Temporal lobe (tissue), 2 donors: ENCODE data around the genes SCN2B, TTC36 and UPK2.

- RAMPAGE, long total RNA: no peak
Measured at GRCh38 chr11:118110906-118111952, 24.5 kb upstream of the SMIM35 start.

DNA sequence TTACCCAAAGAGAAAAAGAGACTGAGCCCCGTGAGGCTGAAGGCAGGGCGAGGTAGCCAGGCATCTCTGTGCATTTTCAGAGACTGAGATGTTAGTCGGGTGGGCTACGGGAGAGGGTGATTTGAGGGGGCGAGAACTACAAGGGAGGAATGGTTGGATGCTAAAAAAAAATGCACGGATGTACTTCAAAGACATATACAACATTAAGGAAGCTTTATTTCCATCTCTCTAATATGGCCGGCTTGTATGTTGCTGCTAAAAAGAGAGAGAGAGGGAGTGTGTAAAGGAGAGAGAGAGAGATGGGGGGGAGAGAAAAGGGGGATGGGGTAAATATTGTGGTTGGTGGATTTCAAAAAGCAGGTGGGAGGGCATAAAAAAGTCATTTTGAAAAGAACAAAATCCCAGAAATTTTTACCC lies at the start of gene SCN2B:
Gene SCN2B, minus strand, starts transcription at position 282 of the 417 bp plus-strand sequence.
- RAMPAGE, long total RNA: no peak

DNA sequence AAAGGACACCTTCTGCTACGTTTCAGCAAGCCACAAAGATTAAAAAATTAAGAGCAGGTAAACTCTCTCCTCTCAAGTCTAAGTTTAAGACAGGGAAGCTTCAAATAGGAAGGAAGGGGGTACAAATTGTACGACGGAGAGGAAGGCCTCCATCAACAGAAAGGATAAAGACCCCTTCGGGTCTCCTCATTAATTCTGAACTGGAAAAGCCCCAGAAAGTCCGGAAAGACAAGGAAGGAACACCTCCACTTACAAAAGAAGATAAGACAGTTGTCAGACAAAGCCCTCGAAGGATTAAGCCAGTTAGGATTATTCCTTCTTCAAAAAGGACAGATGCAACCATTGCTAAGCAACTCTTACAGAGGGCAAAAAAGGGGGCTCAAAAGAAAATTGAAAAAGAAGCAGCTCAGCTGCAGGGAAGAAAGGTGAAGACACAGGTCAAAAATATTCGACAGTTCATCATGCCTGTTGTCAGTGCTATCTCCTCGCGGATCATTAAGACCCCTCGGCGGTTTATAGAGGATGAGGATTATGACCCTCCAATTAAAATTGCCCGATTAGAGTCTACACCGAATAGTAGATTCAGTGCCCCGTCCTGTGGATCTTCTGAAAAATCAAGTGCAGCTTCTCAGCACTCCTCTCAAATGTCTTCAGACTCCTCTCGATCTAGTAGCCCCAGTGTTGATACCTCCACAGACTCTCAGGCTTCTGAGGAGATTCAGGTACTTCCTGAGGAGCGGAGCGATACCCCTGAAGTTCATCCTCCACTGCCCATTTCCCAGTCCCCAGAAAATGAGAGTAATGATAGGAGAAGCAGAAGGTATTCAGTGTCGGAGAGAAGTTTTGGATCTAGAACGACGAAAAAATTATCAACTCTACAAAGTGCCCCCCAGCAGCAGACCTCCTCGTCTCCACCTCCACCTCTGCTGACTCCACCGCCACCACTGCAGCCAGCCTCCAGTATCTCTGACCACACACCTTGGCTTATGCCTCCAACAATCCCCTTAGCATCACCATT lies 35.9 kb downstream of the KMT2A start:
- RAMPAGE, long total RNA: no peak

- RAMPAGE, long total RNA: no peak
Measured at GRCh38 chr11:118526966-118528089, at the start of gene TTC36. Gene TTC36, plus strand, starts transcription at chr11:118527474.

GRCh38 chr11:118532692-118533408 lies 1.9 kb downstream of the TMEM25 start:
- RAMPAGE, long total RNA: no peak

- RAMPAGE, long total RNA: no peak
Measured at GRCh38 chr11:118580859-118581446, 8.7 kb downstream of the ARCN1 start.

- RAMPAGE, long total RNA: no peak
Measured at GRCh38 chr11:118630919-118631703, 23.7 kb downstream of the PHLDB1 start.

- RAMPAGE, long total RNA: no peak
Measured at GRCh38 chr11:118634249-118634737, 26.9 kb downstream of the PHLDB1 start.

GRCh38 chr11:118715098-118716111 lies 36.0 kb upstream of the TREH start:
- RAMPAGE, long total RNA: no peak

DNA sequence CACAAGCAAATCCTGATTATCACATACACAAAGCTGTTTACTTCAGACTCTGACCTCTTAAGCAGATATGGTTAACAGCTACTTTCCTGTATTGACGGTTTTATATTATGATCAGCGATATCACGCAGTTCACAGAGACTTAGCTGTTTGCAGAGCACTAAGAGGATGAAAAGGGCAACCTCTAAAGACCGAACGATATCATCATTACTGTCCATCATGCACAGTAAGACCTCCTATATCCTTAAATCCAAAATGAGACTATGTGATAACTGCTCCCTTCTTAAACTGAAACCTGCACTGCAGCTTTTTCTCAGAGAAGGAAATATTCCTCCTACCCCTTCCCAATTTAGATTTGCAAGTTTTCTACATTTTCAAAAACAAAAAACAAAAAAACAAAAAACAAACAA lies 1.4 kb downstream of the DDX6 start:
- RAMPAGE, long total RNA: no peak

- RAMPAGE, long total RNA: no peak
Measured at GRCh38 chr11:118841284-118841739, 42.4 kb upstream of the CXCR5 start.

DNA sequence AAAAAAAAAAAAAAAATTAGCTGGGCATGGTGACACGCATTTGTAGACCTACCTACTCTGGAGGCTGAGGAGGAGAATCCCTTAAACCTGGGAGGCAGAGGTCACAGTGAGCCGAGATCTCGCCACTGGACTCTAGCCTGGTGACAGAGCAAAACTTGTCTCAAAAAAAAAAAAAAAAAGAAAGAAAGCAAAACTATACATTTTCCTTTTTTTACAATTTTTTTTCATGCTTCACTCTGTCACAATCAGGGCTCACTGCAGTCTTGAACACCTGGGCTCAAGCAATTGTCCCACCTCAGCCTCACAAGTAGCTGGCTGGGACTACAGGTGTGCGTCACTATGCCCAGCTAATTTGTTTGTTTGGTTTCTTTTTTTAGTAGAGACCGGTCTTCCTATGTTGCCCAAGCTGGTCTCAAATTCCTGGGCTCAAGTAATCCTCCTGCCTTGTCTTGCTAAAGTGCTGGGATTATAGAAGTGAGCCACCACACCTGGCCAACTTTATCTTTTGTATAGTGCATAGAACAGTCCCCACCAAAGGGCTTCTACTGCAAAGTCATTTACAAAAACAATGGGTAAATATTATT lies 15.1 kb upstream of the CXCR5 start:
- RAMPAGE, long total RNA: no peak

GRCh38 chr11:118870100-118871264 lies 13.2 kb upstream of the CXCR5 start:
- RAMPAGE, long total RNA: no peak

DNA sequence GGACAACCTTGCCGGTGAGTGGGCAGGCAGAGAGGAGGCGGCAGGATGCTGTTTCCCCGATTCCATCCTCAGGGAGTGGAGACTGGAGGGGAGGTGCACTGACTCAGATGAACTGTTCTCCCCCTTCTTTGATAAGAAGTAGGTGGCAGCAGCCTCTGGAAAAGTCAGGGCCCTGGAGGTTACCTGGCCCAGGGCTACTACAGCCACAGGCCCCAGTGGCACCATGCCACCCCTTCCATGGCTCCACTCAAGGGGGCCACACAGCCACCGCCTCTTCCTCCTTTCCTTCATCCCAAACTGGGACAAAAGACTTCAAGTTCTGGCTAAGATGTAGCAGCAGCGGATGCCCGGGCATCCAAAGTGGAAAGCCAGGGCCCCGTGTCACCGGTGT lies 13.4 kb downstream of the CXCR5 start:
- RAMPAGE, long total RNA: no peak

DNA sequence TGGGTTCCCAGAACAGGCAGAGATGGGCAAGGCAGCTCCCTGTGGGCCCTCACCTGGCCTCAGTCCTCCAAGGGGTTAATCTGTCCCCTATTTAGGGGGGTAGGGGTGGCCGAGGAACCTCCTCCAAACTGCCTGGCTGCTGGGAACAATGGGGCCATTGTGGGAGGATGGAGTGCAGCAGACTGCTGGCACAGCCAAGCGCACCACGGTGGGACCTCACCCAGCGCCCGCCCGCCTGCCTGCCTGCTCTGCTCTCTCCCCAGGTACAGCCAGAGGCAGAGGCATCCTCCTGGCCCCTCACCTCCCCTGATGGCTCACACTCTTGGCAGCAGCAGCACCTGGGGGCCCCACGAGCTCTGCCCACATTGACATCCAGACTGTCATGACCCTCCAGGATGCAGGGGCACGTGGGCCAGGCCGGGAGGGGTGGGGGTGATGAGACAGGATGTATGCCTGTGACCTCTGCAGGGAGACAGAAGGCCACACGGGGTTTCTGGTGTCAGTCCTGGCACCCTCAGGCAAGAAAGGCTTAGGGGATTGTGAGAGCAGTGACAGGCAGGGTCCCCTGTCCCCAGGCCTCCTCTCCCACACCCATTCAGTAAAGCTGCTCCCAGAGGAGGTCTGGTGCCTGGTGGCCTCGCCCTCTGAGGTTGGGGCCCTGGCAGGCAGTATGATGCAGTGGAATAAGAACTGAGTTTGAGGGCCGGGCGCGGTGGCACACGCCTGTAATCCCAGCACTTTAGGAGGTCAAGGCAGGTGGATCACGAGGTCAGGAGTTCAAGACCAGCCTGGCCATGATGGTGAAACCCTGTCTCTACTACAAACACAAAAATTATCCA lies 11.4 kb downstream of the BCL9L start:
- RAMPAGE, long total RNA: no peak

DNA sequence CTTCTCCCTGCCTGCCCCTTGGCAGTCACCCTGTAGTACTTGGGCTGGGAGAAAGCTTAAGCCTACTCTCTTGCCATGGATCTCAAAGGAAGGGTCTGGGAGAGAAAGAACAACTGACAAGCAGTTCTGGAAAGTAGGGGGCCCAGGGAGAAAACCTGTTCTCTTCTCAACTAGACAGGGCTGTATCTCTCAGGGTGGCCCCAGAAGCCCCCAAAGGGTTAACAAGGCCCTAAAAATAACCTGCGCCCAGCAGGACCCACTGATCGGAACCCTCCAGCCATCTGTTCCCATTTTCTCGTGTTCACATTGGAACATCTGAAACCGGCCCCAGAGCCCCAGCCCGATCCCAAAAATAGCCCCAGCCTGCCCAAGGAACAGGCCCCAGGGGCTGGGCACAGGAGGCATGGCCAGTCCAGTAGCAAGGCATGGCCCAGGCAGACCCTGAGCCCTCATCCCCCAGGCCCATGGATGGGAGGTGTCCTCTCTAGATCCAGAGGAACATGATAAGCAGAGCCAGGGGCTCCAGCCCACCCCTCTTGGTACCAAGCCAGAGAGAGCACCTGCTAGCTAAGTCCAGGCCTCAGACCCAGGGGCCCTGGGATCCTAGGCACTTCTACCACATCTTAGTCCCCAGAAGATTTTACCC lies 9.9 kb downstream of the BCL9L start:
- RAMPAGE, long total RNA: no peak

DNA sequence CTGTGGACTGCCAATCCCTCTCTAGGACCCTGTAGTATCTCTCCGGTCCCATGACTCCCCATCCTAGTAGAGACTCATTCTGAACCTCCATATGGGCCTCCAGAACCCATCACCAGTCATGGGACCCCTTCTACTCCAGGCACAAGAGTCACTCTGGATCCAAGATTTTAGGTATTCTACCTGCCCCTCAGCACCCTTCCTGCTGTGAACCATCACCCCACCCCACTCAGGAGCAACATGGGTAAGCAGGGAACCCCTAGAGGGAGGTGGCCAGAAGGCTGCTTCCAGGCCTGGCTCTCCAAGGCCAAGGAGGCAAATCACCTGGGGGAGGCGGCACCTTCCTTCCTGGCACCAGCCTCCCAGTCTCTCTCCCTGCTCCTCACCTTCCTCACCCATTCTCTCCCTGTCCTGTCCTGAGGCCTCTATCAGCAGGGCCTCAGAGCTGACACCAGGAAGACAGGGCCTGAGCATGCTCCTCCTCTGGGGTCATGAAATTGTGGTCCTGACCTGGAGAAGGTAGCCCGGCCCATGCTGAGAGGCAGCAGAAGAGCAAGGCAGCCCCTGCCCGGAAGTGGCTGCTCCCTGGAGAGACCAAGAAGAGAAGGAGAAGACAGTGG lies 2.1 kb downstream of the BCL9L start:
- RAMPAGE, long total RNA: no peak

GRCh38 chr11:118924534-118924899 lies 1.2 kb downstream of the BCL9L start:
- RAMPAGE, long total RNA: no peak

DNA sequence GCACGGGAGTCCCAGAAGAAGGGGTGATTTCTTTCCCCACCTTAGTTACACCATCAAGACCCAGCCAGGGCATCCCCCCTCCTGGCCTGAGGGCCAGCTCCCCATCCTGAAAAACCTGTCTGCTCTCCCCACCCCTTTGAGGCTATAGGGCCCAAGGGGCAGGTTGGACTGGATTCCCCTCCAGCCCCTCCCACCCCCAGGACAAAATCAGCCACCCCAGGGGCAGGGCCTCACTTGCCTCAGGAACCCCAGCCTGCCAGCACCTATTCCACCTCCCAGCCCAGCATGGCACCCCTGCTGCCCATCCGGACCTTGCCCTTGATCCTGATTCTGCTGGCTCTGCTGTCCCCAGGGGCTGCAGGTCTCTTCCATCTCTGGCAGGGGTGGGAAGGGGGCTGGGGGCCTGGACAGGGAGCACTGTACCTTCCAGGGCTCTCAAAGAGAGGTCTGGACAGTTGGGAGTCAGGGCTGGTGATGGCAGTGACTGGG lies at the start of gene UPK2:
Gene UPK2, plus strand, starts transcription at position 233 of the 489 bp plus-strand sequence.
- RAMPAGE, long total RNA: no peak

DNA sequence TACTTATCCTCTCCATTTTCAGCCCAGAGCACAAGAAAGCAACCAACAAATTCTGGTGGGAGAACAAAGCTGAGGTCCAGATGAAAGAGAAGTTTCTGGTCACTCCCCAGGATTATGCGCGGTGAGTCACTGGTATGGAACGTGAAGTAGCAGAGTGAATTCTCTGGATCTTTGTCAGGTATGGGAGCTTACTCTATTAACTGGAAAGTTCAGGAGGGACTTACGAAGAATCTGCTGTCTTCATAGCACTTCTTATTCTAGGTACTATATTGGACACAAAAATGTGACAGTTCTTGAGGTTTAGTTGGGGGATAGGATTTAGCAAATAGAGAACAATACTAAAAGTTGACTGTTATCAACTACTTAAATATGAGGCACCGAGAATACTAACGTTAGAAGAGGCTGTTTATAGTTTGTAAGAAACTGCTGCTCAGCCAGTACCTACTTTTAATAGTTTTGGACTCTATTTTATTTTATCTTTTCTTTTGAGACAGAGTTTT lies 1.1 kb downstream of the CENATAC start:
- RAMPAGE, long total RNA: no peak